ENCODE data around the gene SSTR1.

DNA sequence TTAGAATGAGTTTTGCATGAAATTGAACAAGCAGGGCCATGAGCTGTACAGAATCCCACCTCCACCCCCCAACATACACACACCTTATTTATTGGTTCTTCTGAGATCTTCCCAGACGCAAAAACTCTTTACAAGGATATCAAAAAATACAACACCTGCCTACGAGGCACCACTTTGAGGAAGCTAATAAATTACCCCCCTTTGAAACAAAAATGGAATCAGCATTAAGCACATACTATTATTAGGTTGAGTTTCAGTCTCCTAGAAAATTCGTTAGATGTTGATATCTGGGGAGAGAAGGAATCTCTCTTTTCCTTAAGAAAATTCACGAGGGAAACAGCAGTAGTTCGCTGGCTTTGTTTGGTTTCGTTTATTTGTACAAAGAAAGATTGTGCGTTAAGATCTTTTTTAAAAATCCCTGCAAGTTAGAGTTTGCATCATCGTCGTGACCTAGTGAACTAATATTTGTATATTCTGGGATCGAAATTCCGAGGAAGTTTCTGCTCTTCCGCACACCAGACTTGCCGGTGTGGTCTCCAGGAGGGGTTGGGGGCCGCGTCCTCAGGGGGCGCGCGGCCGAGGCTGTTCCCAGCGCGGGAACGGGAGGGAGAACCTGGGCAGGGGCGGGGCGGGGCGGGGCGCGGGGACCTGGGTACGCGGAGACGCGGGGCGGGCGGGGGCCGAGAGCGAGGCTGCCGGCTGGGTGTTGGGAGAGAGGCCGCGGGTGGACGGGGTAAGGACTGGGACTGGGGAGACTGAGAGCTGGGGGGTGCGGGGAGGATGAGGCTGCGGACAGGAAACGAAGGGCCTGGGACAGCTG, 12.1 kb downstream of the NKX2-1 start:
- PRO-cap = no peak
- RAMPAGE, long total RNA, 4 experiments = no peak in any of the 4 experiments

GRCh38 chr14:36663216-36663465, 1.5 kb downstream of the PAX9 start:
- PRO-cap = no peak
- RAMPAGE, long total RNA, 4 experiments = no peak in any of the 4 experiments

DNA sequence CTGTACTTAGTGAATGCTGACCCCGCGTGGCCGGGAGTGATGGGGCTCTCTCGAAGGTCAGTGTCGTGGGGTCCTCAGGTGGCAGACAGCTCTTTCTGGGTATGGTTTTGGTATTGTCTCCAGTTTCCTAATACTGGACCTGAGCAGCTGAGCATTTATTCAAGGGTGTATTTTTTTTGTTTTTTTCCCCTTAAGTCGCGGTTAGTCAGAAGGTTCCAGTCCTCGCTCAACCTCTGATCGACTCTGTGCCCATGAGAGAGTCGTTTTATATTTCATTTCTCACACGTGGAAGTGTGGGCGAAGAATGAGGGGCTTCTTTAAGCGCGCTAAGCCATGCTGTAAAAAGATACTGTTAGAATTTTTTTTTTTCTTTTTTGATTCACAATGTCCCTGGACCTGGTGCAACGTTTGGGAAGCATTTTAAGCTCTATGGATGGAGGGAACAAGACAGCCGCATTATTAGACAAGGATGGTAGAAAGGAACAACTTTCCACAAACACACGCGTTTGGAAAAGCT, 544 bp downstream of the MIPOL1 start:
- PRO-cap = no peak
- RAMPAGE, long total RNA, 4 experiments = no peak in any of the 4 experiments

DNA sequence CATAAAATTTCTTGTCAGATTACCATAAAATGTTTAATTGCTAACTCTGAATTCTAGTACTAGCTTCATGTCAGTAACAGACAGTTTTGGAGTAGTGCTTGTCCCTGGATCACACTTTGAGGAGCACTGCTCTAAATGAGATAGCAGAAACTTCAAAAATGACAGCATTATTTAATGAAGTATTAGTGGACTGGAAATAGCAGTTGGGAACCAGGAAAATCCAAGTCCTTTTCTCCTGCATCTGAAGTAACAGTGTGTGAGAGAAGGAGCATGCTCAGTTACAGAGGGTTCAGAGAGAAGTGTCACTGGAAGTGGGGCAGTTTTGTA, 130.8 kb downstream of the MIPOL1 start:
- PRO-cap = no peak
- RAMPAGE, long total RNA, 4 experiments = start-site peak on the plus strand in 1 of 4 experiments, centred at position 265 of the sequence, 8 reads per replicate

- PRO-cap = no peak
- RAMPAGE, long total RNA, 4 experiments = no peak in any of the 4 experiments
Measured at GRCh38 chr14:37585811-37586683, 9.0 kb downstream of the FOXA1 start.

DNA sequence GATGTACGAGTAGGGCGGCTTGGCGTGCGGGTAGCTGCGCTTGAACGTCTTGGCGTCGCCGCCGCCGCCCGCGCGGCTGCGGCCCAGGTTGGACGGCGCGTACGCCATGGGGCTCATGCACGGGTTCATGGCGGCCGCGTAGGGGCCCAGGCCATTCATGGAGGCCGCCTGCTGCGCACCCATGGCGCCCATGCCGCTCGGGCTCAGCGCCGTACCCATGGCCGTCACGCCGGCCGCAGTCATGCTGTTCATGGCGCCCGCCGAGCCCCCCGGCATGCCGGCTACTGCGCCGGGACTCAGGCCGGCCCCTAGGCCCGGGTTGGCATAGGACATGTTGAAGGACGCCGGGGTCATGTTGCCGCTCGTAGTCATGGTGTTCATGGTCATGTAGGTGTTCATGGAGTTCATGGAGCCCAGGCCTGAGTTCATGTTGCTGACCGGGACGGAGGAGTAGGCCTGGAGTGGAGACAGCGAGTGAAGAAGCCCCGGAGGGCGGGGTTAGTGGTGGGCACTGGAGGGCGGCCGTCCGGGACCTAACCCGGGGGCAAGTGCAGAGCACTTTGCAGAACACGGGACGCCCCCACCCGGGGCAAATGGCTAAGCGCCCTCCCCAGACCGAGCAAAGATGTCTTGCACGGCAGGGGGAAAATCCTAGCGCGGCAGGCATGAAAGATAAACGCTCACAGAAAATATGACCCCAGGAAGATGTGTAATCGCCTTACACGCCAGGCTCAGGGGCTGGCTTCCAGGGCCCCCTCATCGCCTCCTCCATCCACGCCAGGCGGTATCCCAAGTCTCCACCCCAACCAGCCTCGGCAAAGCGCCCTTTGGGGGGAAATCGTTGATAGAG, 2.6 kb downstream of the FOXA1 start:
- PRO-cap = no peak
- RAMPAGE, long total RNA, 4 experiments = no peak in any of the 4 experiments

DNA sequence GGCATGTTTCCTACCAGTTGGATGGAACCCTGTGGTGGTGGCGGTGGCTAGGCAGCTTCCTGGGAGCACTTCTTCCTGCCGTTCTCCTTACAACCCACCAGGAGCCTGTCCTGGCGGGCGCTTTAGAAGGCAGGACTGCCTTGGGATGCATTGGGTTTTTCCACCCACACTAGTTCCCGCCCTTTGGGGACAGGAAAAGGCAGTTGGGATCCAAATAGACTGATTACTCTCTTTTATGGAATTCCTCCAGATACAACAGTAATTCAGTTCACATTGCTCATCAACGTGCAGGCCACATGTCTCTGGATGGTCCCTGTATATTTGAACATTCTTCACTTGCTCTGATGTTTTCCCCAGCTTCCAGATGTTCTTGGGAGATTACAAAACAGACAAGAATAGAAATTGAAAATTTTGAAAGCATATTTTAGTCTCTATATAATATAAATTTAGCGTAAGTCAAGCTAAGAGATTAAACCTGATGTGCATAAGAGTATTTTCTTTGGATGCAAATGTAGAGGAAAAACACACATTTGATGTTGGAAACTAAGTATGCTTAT, 305.6 kb upstream of the SSTR1 start:
- PRO-cap = no peak
- RAMPAGE, long total RNA, 4 experiments = no peak in any of the 4 experiments

DNA sequence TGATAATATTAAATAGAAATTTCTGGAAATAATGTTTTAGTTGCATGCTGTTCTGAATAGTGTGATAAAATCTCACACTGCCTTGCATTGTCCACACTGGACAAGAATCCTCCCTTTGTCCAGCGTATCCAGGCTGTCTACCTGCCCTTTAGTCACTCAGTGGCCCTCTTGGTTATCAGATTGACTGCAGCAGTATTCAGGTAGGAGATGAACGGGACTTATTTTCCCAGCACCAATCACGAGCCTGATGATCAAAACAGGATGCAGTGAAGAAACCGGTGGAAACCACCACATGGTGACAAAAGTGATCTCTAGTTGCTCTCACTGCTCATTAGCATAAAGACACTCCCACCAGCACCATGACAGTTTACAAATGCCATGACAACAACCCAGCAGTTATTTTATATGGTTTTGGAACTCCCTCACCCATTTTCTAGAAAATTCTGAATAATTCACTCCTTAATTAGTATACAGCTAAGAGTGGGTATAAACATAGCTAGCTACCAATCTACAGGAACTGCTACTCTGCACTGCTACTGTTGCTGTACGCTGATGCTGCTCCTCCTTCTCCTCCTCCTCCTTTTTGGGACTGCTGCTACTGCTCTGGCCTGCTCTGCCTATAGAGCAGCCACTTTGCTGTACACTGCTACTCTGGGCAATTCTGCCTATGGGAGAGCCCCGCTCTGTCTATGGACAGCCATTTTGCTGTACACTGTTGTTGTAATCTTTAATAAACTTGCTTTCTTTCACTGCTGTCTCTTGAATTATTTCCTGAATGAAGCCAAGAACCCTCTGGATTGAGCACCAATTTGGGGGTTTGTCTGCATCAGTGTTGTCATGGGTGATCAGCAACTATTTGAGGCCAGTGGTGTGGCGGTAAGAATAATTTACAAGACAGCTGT, 142.5 kb upstream of the SSTR1 start:
- PRO-cap = no peak
- RAMPAGE, long total RNA, 4 experiments = no peak in any of the 4 experiments

DNA sequence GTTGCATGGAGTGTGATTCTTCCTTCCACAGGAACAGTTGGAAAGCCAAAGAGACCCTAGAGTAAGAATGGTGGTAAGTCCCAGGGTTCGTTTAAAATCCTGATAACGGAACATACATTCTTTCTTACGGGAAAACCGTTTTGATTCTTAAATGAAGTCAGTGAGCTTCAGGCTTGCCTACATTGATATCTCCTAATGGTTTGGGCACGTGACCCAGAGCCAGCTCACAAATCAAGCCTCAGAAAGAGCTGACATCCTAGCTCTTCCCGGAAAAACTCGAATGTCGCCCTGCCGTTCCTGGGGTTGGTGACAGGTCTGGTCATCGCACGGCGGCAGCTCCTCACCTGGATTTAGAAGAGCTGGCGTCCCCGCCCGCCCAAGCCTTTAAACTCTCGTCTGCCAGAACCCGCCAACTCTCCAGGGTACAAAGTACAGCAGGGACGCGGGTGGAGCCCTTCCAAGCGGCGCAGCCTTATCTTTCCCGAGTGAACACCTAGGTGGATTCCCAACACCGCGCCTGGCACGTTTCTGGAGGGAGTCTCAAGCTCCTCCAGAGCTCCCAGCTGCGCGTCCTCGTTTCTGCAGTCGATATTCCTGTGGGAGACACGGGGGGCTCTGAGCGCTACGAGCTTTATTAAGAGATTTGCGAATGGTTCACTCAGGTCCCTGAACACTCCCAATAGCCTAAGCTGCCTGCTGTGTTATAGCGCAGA, at the start of gene SSTR1:
SSTR1 (plus strand) TSS at position 222 of the 713 bp plus-strand sequence.
- PRO-cap = no peak
- RAMPAGE, long total RNA, 4 experiments = no peak in any of the 4 experiments

DNA sequence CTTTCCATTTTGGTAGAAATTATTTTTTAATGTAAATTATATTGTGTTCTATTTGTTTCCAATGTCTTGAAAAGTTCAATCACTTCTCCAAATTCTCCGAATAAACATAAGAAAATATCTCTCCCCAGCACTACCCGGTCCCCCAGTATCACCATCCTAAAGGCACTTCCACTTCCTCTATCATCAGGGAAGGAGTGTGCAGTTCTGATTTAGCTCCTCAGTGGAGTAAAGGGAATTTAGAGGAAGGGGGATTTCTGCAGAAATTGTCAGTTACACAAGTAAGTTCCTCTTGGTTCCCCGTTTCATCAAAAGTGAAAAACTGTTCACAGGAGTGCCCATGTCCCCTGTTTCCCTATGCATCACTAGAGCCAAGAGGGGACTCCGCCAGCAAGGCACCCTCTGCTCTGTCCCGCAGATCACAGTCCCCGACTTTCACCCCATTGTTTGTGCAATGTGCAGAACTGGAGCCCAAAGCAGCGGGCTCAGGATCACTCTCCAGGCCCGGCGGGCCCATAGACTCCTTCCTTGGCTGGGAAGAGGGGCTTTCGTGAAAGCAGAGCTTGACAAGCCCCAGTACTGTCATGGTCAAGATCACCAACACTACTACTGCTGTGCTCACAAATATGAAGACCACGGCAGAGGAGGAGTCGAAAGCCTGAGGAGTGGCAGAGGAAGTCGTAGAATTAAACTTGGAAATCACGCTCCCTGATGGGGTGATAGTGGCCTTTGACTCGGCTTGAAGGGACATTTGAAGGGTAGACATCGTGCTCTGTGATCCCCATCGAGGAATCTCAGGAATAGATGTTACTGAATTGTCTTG, 1.5 kb downstream of the CLEC14A start:
- PRO-cap = no peak
- RAMPAGE, long total RNA, 4 experiments = no peak in any of the 4 experiments

DNA sequence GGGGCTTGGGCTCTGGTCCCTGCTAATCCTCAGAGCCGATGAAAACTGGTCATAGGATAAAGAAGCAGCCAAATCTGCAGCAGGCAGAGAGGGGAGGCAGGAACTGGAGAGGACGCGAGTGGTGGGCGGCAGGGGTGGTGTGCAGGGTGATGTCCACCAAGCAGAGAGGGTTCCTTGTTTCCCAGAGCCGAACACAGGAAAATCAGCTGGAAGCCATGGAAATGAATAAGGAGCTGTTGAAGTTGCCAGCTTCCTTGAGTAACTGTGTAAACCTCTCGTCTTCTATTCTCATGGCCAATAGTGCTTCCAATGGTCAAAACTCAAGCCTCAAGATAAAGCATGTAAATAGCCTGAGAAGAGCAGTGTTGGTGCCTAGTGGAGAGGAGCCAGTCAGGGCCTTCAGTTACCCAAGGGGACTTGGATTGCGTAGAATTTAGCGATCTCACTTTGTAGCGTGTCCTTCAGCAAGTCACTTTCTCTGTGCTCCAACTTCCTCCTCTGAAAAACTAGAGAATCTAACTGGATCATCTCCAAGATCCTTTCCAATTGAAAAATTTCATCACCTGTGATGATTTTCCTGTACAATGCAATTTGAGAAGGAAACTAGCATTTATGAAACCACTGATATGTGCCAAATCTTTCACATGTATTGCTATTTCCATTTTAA, 98.8 kb downstream of the SEC23A start:
- PRO-cap = no peak
- RAMPAGE, long total RNA, 4 experiments = no peak in any of the 4 experiments

DNA sequence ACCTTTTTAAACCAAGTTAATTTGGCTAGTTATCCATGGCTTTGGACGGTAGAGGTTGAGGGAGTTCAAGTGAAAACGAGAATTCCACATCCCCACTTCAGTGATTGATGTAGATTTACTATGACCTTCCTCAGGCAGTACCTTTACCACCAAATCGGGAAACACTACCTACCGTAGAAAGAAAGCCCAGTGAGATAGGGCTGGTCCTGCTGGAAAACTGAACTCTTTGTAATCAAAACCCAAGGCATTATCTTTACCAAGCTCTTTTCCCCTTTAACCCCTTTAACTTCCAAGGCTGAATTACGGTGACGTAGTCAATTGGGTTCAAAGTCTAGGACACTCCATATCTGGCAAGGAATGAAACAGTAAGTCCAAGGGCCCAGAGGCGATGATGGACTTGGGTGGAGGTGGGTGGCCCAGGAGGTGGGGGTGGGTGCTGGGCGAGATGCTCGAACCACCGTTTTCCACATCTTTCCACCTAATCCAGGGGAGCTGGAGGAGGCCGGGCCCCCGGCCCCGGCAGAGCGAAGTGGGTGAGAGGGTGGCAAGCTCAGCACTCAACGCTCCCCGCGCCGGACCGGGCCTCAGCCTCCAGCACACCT, 603 bp downstream of the SEC23A start:
- PRO-cap = no peak
- RAMPAGE, long total RNA, 4 experiments = no peak in any of the 4 experiments

DNA sequence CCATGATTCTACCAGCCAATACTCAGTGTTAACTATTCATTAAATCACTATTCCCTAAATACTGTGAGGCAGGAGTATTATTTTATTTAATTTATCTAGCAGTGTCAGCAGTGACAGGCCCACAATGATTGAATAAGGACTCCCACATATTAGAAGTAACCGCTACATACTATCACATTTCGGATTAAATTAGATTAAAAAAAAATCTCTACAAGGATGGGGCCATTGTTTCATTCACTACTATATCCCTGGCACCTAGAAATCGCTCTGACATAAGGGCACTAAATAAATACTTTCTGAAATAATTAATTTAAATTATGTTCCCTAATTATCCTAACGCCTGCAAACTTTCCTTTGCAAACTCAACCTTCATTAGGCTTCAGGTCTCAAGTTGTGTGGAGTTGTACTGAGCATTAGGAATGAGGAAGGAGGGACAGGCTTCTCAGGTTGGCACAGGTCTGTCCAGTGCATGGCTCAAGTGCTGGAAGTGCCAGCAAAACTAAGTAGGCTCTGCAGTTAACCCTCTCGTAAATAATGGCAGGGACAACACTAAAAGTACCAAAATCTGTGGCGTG, 856 bp downstream of the TRAPPC6B start:
- PRO-cap = no peak
- RAMPAGE, long total RNA, 4 experiments = no peak in any of the 4 experiments

DNA sequence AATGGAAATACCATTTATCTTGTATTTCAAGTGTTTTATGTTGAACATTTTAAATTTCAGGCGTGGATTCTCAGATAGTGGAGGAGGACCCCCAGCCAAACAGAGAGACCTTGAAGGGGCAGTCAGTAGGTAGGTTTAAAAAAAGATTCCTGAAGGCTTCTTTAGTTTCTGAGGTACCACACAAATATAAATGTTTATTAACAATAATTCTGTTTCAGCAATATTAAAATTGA, 1.3 kb downstream of the PNN start:
- PRO-cap = no peak
- RAMPAGE, long total RNA, 4 experiments = no peak in any of the 4 experiments

DNA sequence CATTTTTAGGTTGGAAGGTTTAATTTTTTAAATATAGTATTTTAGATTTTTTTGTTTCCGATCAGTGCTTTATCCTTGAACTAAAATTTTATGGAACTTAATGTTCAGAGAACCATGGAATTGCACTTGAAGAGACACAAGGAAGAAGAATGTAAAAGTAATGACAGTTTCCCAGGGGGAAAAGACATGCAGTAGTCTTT, 8.9 kb downstream of the PNN start:
- PRO-cap = no peak
- RAMPAGE, long total RNA, 4 experiments = no peak in any of the 4 experiments

DNA sequence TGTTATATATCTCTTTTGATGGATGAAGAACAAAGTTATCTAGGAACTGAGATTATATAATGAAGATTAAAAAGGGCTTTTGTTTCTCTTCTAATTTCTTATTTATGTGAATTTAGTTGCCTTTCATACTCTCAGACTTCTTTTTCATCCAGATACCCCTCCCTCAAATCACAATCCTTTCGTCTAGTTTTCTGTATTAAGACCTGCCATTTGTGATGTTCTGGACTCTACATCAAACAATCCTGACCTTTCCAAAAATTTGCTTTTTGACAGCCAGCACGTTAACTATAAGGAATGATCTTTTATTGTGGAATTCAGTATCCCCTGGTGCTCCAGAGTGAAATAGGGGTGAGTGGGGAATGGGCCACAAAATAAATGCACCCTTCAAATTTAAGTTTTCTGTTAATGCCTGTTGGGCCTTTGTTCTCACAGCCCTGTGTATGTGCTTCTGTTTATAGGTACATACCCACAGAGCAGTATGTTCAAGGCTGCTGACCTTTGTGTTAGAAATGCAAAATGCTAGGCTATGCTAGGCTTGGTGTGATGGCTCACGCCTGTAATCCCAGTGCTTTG, 11.8 kb downstream of the PNN start:
- PRO-cap = no peak
- RAMPAGE, long total RNA, 4 experiments = no peak in any of the 4 experiments

DNA sequence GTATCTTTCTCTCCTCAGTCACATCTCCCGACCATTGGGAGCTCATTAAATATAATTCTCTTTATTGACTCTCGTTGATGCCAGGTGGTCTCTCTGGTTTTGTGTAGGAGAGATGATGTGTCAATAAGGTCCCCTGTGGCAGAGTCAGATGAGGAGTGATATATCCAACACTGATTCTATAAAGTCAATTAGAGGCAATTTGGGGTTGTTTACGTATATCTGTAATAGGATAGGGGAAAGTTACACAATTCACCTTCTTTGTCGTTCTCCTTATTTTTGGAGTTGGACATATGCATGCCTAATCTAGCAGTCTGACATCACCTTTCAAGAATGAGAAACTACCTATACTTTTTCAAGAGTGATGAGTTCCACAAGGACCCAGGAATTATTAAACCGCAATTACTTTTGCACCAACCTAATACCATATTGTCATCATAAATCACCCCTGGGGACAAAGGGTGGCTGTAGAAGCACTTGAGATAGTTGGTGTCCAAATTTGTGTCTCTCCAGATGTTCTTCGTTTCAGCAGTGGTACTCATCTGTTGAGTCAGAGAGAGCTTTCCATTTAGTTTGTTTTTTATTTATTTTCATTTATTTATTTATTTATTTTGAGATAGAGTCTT, 87.6 kb downstream of the FBXO33 start:
- PRO-cap = no peak
- RAMPAGE, long total RNA, 4 experiments = no peak in any of the 4 experiments

GRCh38 chr14:40347577-40348814, 915.8 kb upstream of the FBXO33 start:
- PRO-cap = no peak
- RAMPAGE, long total RNA, 4 experiments = no peak in any of the 4 experiments

DNA sequence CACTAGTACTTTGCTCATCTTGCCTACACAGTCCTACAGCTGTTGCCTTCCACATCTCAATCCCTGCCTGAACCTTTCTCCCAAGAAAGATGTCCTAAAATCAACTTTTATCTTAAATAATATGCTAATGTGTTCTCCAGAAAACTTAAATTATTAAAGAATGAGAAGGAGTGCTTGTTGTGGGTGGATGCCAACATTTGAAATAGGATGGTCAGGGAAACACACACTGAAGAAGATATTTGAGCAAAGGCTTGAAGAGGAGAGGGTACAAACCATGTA, 1044.5 kb downstream of the LRFN5 start:
- PRO-cap = no peak
- RAMPAGE, long total RNA, 4 experiments = no peak in any of the 4 experiments

DNA sequence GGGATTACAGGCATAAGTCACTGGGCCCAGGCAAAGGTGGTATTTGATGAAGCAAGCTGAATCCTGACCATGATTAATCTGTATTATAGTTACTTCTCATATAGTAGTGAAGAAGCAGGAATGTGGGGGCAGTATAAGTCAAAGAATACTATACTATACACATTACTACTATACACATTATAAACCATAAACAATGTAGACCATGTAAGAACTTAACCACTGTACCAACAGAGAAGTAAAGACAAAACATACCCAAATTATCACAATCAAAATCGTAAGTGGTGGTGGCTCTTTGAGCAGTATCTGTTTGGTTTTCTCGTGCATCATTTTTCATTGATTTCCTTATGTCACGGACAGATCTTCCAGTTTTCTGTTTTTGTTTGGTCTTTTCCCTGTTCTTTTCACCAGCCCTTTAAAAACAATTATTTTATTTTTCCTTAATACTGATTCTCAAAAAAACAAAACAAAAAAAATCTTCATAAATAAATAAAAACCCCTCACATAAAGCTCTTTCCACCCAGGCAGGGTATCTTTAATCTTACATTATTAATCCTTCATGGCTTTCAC, 22.0 kb downstream of the MIS18BP1 start:
- PRO-cap = no peak
- RAMPAGE, long total RNA, 4 experiments = no peak in any of the 4 experiments

Data from suprapubic skin (tissue), 4 donors.